Colic lymph node (tissue), 1 donor: ENCODE data around the gene NEK10.

DNA sequence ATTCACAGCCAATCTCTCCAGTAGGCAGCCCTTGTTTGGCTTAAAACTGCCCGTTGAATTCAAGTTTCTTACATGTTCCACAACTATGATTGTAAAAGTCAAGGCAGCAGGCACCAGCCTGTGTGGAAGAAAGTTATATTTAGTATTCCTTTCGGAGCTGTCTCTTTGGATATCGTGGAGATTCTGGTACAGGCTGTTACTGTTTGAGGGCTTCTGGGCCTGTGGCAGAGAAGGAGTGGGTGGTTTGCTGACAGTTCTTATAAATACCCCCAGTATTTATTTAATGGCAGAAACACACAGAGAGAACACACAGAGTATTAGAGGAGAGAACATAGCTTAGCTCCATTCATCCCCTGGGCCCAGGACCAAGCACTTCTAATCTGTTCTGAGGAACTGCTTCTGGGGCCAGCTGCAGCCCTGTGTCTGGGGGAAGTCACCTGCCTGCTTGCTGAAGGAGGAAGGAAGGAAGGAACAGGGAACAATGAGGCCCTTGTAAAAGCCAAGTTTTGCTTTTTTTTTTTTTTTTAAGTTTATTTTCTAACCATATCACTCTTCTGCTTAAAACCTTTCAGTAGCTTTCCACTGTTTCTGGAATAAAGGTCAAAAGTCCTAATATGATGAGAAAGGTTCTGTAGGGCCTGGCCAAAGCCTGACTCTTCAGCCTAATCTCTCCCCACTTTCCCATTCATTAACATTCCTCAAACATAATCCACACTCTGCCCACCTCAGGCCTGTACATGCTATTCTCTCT lies 11.7 kb upstream of the PP2D1 start:
- PRO-cap = no peak

GRCh38 chr3:20122315-20122867 lies 63.6 kb downstream of the SGO1 start:
- PRO-cap = no peak

- PRO-cap = no peak
Measured at GRCh38 chr3:20182216-20182548, 3.8 kb downstream of the SGO1 start.

GRCh38 chr3:20323373-20323672 lies 137.3 kb upstream of the SGO1 start:
- PRO-cap = no peak

- PRO-cap = no peak
Measured at GRCh38 chr3:22615525-22615817, 587.7 kb upstream of the UBE2E2 start.

GRCh38 chr3:22743467-22744042 lies 459.6 kb upstream of the UBE2E2 start:
- PRO-cap = no peak

GRCh38 chr3:22991555-22991754 lies 211.7 kb upstream of the UBE2E2 start:
- PRO-cap = no peak

DNA sequence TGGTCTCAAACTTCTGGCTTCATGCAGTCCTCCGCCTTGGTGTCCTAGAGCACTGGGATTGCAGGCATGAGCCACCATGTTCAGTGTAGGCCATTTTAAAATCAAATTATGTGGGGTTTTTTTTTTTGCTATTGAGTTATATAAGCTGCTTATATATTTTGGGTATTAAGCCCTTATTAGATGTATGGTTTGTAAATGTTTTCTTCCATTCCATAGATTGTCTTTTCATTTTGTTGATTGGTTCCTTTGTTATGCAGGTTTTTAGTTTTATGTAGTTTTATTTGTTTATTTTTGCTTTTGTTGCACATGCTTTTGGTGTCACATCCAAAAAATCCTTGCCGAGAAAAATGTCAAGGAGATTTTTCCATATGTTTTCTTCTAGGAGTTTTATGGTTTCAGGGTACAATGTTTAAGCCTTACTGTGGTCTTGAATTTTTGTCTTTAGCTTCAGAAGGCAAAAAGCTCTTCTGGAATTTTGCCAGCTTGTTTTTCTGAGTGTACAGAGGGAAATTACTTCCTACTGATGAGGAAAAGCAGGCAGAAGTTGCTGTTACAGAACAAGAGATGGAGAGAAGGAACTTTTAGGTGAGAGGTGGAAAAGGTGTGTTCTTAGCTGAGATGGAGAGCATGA lies 59.5 kb downstream of the UBE2E2 start:
- PRO-cap = no peak

DNA sequence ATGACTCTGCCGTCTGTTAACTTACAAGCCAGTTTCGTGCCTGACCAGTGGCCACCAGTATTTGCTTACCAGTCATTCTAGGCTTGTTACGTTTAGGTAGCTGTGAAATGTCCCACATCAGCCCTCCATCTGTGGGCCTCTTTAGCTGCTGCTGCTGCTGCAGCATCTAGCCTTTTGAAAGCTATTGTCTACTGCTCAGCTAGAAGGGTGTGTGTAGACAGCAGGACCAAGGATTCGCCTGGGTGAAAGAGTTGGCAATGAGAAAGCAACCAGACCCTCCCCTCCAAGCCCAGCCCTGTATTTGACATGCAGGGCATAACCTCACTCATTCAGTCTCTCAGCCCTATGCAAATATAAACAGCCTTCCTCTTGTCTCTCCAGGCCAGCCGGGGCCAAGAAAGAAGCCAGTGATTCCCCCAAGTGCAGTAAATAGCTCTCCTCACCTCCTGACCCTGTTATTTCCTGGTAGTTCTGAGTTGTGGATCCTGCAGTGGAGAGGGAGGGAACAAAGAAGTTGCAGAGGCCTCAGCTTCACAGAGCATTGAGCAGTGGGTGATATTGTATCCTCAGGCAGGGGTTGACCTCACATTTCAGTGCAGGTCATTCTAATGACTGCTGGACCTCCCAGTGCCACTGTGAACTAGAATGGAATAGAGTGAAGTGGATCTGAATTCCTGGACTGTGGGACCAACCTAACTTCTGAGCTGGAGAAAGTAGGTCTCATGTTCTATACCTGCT lies 50.9 kb downstream of the NKIRAS1 start:
- PRO-cap = no peak

- PRO-cap = bidirectional peak, plus-strand start at chr3:23945943, minus-strand start at chr3:23945808; bidirectional peak, plus-strand start at chr3:23946135, minus-strand start at chr3:23945998; unidirectional peak, plus-strand start at chr3:23946348
Measured at GRCh38 chr3:23945717-23946755, 950 bp downstream of the NR1D2 start.

DNA sequence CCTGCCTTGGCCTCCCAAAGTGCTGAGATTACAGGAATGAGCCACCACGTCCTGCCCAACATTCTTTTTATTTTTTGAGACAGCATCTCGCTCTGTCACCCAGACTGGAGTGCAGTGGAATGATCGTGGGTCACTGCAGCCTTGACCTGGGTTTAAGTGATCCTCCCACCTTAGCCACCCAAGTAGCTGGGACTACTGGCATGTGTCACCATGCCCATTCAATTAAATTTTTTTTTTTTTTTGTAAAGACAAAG lies 29.9 kb downstream of the NR1D2 start:
- PRO-cap = no peak

DNA sequence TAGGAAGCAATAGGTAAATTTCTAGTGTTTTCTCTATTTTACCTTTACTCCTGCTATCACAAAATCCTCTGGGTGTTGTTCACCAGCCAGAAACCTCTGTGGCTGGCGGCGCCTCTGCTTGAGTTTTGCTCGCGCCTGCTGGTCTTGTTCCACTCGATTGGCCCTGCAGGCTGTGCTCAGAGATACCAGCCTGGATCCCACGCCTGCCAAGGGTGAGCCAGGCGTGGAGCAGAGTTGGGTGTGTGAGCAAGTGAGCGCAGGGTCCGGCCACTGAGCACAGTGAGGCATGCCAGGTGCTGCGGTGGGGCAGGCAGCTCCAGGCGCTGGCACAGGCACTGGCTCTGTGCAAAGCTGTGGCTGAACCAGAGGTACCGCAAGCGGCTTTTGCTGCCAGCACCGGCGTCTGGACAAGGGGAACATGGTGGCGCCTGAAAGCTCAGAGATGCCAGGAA lies 73.6 kb downstream of the NR1D2 start:
- PRO-cap = no peak

DNA sequence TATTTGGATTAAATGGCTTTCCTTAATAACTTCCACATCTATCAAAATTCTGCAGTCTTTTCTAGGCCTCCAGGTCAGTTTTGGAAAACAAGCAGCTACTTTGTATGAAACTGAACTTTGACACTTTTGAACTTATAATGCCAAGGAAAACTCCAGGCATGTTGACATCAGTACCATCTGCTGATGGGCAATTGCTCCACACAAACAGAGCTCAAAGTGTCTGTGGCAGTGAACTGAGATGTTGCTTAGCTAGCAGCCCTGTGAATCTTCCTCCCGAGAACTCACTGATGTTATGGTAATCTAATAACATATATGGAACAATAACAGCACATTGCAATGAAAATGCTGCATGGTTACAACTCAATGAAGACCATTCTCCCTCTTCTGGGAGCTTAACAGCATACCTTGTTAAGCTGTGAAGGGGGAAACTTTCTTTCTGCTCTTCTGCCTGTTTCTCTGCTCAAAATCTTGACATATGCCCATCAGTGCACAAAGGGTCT lies 250.1 kb downstream of the THRB start:
- PRO-cap = no peak

DNA sequence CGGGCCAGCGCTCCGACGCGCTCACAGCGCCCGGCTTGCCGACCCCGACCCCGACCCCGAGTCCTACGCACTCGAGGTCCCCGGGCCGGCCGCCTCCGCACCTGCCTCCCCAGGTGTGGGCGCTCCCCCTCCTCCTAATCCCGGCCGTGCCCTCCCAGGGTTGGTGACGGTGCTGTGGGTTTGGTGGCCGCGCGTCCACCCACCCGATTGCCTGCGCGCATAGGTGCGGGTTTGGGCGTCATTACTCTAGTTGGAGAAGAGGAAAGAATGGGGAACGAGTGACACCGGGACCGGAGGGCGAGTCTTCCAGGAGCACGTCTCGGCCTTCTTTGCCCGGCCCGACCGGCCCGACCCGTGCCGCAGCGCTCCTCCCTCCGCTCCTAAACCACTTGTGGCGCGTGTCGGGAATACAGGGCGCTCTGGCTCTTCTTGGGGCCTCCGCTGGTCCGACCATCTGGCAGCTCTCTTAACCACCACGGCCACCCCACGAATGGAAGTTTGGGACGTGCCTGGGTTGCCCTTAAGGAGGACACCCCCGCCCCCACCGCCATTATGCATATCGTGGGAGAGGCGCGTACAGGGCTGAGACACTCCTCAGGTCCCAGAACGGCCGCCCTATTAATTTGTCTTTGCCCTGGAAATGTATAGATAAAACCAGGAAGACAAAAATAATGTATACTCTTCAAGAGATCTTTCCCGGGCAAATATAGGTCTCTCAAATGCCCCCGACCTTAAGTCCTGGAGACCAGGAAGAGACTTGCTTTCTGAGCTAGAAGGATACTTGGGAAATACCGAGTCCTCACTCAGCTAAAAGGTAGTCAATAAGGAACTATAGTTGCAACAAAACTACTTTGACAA lies 950 bp upstream of the THRB start:
- PRO-cap = bidirectional peak, plus-strand start at position 265 of the sequence, minus-strand start at position 117 of the sequence; unidirectional peak, minus-strand start at position 492 of the sequence

GRCh38 chr3:24496500-24496856 lies 1.8 kb upstream of the THRB start:
- PRO-cap = no peak

- PRO-cap = no peak
Measured at GRCh38 chr3:25620505-25620926, 44.2 kb downstream of the TOP2B start.

DNA sequence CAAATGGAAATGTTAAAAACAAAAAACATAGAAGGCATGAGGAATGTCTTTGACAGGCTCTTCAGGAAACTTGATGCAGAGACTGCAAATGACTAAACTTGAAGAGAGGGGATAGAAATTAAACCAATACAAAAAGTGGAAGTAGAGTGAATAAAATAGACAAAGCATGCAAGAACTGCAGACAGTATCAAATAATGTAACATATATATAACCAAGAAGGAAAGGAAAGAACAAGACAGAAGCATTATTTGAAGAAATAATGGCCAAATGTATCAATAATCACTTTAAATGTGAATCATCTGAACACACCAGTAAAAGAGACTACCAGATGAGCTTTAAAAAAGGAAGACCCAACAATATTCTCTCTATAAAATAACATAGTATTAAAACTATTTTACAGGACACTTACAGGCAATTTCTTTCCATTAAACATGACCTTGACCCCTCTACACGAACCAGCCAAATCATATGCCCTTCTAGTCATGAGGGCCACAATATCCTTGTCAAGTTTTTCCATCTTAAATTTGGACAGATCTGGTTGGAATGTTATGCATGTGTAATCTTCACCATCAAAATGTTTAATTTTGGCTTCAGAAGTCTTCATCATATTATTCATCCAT lies 29.1 kb downstream of the TOP2B start:
- PRO-cap = no peak

DNA sequence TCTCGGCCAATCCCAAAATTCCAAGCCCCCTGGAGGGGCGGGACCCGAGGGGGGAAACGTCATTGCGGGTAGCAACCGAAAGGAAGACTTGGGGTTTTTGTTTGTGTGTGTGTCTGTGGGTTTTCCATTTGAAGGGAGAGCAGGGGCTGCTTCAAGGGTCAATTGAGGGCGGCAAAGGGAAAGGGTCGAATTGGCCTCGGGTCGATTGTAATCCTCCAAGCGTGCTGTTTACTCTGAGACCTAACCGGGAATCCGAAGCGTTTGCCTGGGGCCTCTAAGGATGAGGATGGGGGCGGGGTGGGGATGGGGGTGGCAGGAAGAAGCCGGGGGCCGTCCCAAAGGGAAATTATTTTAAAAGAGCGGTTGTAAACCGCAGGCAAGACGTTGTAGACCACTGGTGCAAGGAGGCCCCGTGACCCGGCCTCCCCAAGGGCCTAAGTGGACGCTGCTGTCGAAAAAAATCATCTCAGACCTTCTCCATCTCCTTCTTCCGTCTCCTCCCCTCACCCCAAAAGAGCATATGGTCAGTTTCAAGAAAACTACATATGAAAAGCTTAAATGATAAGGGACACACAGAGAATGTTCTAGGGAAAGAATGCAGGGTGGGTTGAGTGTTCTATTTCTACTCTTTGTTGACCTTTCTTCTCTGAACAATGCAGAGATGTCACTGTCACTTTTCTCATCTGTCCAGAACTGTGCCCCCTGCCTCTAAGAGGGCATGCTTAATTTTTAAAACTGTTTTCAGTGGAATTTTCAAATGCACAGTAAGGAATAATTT lies 484 bp upstream of the TOP2B start:
- PRO-cap = bidirectional peak, plus-strand start at position 127 of the sequence, minus-strand start outside the sequence

DNA sequence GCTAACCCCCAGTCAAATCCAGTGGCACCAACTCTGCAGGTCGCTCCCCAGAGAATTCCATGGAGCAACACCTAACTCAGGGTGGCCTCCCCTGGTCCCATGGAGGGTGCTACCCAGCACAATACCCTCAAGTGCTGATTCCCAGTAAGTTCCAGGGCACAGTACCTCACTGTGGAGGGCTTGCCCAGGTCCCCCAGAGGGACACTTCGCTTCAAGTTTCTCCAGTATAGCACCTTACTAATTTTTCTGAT lies 231.1 kb downstream of the NEK10 start:
- PRO-cap = no peak

- PRO-cap = unidirectional peak, minus-strand start at chr3:27369417
Measured at GRCh38 chr3:27368873-27369842, at the start of gene NEK10. TSS of gene NEK10 (minus strand) at chr3:27369383.